Duodenum (tissue), 1 donor: ENCODE data around the gene C9orf50.

GRCh38 chr9:129442763-129443423, 178.0 kb downstream of the C9orf50 start:
- PRO-cap = unidirectional peak, minus-strand start at chr9:129443079

- PRO-cap = no peak
Observed at GRCh38 chr9:129493118-129493904, 127.6 kb downstream of the C9orf50 start.

DNA sequence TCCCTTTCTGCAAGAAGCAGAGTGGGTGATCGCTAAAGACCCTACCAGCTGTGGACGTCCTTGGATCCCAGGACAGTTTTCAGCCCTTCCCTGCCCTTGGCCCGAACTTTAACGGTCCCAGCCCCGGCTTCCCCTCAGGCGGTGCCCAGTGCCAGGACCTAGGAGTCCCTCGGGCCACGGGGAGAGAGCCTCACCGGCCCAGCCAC, 124.7 kb downstream of the C9orf50 start:
- PRO-cap = unidirectional peak, plus-strand start at position 171 of the sequence

- PRO-cap = no peak
Observed at GRCh38 chr9:129569611-129570191, 51.2 kb downstream of the C9orf50 start.

- PRO-cap = unidirectional peak, plus-strand start at chr9:129597159
Observed at GRCh38 chr9:129596513-129597718, 24.0 kb downstream of the C9orf50 start.

DNA sequence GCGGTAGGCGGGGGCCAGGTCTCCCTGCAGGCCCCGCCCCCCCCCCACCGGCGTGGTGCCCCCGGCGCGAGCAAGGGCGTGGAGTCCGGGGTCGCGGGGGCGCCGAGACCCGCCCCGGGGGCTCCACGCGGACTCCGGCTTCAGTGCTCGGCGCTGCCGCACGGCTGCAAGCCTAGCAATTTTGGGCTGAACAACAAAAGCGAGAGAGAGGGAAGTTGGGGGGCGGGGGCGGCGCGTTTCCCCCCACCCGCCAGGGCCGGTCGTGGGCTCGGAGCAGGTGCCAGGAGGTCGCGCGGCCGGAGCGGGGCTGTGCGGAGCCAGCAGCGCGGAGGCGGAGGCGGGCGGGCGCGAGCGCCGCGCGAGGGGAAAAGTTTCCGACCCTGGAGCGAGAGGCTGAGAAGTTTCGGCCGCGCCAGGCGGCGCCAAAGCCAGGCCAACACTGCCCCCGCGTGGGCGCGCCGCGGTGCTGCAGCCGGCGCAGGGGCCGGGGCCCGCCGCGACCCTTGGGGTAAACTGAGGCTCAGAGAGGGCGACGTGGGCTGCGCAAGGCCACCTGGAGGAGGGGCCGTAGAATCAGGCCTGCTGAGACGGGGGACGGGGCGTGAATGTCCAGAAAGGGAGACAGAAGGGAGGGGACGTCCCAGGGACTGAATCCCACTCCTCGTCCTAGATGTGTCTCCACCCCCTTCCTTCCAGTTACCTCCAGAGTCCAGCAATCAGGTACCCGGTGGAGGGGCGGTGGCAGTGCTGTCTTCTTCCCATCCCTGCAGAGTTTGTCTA, 10.4 kb downstream of the C9orf50 start:
- PRO-cap = no peak

GRCh38 chr9:129621034-129621370, at the start of gene C9orf50:
C9orf50 (minus strand) TSS chr9:129621101.
- PRO-cap = no peak

DNA sequence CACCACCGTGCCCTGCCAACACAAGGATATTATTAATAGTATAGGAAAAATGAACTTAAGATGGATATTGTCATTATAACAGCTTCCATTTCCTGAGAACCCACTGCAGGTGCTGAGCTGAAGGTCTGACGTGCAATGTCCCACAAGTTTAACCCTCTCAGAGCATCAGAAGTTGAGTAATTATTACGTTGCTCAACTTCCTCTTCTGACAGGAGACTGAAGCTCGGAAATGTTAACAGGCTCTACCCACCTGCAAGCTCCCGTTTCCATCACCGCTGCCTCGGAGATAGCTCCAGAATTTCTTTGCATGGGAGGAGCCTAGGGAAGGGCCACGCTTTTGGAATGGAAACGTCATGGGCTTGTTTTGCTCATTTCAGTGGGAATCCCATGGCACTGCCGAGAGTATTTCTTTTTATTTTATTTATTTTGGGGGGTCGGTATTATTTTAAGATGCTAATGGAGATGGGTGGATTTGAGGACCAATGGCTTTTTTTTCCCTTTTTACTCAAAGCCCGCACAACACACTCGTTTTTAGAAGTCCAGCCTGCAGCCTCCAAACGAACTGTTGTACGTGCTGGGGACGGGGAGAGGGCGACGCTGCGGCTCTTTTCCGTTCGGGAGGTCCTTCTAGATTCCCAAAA, 932 bp upstream of the NTMT1 start:
- PRO-cap = no peak

GRCh38 chr9:129630569-129631328, 4.8 kb downstream of the NTMT1 start:
- PRO-cap = no peak

GRCh38 chr9:129632960-129633973, 7.3 kb downstream of the NTMT1 start:
- PRO-cap = no peak

DNA sequence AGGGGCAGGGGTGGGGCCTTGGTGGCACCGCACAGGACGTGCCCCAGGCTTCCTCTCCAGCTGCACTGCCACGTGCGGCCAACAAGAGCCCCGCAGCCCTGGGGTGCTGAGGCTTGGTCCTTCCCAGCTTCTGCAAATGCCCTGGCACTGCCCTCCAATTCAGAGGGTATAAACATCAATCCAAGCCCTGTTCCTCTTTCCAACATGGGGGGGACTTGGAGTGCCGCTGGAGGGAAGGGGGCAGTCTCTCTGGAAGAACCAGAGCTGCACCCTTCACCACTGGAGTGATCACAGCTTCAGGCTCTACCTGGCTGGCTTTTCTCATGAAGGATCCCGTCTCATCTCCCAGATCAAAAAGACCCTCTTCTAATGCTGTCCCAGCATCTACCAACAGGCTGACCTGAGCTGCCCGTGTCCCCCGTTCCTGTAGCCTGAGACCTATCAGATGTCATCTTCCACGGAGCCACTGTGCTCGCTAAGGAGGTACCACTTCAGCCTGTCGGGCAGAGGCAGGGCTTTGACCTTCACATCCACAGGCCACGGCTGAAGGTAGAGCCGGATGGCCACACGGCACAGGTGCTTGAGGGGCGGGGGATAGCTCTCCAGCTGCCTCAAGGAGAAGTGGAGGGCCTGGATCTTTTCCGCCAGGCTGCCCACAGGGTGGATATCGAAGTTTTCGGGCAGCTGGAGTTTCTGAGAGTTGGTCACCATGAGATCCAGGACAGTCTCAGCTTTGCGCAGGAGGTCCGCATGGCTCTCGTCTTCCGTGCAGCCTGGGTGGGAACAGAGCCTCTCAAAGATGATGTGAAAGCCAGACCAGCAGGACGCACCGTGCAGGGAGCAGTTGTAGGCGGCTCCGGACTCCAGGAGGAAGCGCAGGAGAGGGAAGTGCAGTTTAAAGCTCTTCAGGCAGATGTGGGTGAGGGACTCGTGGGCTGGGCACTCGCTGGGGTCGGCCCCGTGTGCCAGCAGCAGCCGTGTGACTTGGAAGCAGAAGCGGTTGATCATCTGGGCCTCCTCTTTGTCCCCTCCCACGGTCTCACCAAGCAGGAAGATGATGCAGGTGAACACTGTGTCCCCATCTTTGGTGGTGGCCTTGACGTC, 4.2 kb downstream of the ASB6 start:
- PRO-cap = no peak

DNA sequence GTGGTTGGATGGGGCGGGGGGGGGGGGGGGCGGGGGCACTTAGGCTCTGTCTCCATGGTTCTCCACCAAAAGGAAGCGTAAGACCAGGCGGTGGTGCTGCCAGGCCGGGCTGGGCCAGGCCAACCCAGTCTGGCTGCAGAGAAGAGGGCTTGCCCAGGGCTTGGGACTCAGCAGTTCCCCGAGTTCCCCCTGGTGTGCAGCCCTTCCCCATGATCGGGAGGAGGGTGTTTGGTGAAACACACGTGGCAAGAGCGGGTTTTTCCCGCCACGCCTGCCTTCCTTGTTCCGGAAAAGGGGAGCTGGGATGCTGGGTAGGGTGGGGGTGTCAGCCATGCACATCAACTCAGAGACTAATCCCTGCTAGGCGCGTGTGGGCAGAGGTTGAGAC, 32.8 kb downstream of the PRRX2 start:
- PRO-cap = no peak

- PRO-cap = no peak
Observed at GRCh38 chr9:129762098-129762375, 9.2 kb upstream of the PTGES start.

DNA sequence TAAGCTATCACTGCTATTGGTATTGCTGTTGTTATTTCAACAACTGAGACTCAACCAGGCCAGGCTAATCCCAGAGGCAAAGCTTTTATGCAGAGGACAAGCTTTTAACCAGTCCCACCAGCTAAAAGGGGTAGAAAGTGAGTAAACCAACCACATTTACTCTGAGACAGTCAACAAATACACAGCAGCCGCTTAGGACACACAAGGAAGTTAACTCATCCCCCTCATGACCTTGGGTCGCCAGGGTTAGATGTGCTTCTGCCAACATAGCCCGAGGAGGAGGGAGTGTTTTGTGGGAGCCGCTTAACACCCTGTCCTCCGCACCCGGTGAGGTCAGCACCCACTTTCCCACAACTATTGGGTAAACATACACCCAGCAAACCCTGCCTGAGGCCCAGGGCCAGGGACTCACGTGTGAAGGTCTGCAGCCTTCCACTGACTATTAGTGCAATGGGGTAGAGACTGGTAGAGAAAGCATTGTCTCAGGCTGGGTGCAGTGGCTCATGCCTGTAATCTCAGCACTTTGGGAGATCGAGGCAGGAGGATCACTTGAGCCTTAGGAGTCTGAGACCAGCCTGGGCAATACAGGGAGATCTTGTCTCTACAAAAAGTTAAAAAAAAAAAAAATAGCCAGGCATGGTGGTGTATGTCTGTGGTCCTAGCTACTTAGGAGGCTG, 20.8 kb upstream of the PTGES start:
- PRO-cap = no peak

- PRO-cap = no peak
Observed at GRCh38 chr9:129883064-129883426, 47.8 kb downstream of the USP20 start.

- PRO-cap = no peak
Observed at GRCh38 chr9:129919841-129920133, 84.5 kb downstream of the USP20 start.

DNA sequence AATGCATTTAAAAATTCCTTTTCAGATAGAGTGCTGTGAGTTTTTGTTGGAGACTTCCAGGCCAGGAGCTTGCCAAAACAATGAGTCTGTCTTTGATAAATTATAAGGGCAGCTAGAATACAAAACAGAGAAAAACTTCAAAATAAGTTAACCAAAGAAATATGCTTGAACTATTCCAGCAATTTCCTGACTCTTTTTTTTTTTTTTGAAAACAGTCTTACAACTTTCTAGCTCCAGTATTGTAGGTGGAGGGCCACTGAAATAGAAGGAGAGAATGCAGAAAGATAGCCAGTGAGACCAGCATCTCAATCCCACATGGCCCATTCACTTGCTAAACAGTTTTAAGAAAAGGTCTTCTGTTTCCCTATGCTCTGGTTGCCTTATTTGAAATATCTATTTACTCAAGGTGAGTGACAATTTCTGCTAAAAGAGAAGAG, 103.1 kb downstream of the USP20 start:
- PRO-cap = no peak

DNA sequence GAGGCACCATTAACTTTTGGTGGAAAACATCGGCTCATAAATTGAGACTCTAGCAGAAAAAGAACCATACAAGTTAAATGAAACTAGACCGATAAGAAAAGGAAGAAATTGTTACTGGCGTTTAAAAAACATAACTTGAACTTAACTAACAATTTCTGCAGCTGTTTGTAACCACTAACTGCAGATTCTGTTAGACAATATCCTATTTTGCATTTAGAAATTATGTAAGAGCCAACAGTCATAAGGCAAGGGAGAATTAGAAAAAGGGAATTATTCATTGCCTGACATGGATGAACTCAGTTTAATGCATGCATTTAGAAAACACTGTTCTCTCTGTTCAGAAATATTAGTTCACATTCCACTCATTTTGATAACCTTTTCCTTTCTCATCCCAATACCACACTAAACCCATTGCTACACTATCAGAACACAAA, 96.4 kb downstream of the FNBP1 start:
- PRO-cap = no peak

- PRO-cap = no peak
Observed at GRCh38 chr9:129995937-129996750, 46.8 kb downstream of the FNBP1 start.

DNA sequence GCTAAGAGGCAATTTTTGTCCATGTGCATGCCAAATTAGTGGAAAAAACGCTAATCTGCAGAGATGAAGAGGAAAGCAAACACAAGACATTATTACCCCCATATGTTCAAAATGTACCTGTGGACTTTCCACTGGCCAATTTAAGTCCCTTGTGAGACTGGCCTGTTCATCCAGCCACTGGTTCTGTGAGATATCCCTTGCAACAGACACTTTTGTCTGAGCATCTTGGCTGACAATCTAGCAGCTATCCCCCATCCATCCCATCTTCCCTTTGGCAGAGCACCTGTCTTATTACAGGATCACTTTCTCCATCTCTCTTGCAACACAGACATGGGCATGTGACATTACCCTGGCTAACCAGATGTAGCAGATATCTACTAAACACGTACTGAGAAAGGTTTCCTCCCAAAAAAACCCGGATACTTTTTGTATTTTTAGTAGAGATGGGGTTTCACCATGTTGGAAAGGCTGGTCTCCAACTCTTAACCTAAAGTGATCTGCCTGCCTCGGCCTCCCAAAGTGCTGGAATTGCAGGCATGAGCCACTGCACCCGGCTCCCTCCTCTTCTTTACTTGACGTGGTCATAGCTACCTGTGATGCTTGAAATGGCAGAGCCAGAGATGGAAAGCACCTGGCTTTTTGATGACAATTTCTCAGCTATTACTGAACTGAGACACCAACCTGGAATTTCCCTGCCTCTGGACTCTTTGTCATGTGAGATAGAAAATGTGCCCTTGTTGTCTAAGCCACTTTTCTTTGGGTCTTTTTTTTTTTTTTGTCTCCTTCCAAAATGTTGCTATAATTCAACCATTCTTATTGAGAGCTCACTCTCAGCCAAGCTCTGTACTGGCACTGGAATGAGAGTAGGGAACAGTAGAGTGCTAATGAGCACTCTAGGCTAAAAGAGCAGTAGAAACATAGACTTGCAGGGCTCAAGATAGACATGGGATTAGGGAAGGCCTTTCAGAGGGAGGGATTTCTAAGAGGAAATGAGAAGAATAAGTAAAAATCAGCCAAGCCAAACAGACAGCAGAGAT, 32.7 kb downstream of the FNBP1 start:
- PRO-cap = no peak